Subcutaneous adipose tissue (tissue), 3 donors: ENCODE measurements around a stretch of chr5.

GRCh38 chr5:157108369-157108859 lies 430 bp downstream of the HAVCR2 start:
- PRO-cap, result no peak
- RAMPAGE, long total RNA, 3 experiments, result no peak in any of the 3 experiments

DNA sequence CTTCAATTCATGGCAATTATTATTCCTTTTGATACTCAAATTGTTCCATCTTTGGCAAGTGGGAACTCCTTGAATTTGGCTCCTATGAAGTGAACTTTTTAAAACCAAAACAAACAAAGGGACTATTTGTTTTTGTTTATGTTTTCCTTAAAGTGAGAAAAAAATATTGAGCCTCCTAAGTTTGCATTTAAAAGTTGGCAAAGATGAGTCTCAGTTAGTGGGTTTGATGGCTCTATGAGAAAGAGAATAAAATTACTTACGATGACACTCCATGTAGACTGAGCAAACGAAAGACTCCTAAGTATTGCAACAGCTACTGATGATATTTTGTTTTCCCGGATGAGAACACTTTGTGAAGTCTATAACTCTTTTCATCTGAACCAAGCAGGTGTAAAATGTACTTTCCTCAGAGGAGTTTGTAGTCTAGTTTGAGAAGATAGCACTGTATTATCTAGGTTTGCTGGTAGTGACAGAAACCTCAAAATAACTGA lies 1.8 kb upstream of the ITK start:
- PRO-cap, result no peak
- RAMPAGE, long total RNA, 3 experiments, result no peak in any of the 3 experiments

DNA sequence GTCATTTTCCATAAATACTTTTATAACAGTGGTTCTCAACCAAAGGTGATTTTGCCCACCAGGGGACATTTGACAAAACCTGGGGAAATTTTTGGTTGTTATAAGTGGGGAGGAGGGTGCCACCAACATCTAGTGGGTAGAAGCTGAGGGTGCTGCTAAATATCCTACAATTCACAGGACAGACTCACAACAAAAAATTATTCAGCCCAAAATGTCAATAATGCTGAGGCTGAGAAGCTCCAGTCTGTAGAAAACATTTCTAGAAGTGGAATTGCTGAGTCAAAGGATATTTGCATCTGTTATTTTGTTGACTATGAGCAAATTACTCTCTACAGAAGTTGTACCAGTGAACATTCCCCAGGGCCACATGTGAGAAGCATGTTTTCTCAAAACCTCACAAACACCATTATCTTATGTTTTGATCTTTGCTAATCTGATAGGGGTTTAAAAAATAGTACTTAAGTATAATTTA lies 15.3 kb downstream of the ITK start:
- PRO-cap, result no peak
- RAMPAGE, long total RNA, 3 experiments, result no peak in any of the 3 experiments

GRCh38 chr5:157268027-157268674 lies 2.2 kb downstream of the CYFIP2 start:
- PRO-cap, result no peak
- RAMPAGE, long total RNA, 3 experiments, result no peak in any of the 3 experiments

DNA sequence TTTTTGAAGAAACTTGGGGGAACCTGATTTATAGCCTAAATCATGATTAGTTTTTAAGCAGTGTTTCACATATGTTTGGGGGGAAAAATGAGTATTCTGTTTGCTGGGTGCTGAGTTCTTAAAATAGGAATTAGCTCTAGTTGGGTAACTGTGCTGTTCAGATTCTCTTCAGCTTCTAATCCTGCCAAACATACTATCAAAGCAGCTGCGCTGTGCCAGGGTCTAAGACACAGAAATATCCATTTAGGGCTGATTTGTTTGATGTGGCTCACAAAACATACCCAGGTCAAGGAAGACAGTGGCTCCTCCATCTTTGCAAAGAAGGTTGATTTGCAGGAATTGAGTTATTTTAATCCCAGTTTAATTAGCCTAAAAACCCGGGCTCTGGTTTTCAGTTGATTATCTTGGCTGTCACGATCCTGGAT lies 18.6 kb downstream of the CYFIP2 start:
- PRO-cap, result no peak
- RAMPAGE, long total RNA, 3 experiments, result no peak in any of the 3 experiments

- PRO-cap, result no peak
- RAMPAGE, long total RNA, 3 experiments, result no peak in any of the 3 experiments
Measured at GRCh38 chr5:157344397-157345021, 968 bp downstream of the FNDC9 start.

- PRO-cap, result bidirectional peak, plus-strand start at chr5:157383251, minus-strand start at chr5:157383165; bidirectional peak, plus-strand start at chr5:157383908, minus-strand start at chr5:157383609
- RAMPAGE, long total RNA, 3 experiments, result start-site peak on the plus strand in 1 of 3 experiments, at chr5:157383232-157383242 at its widest, 6 reads per replicate
Measured at GRCh38 chr5:157382678-157383757, 37.5 kb upstream of the FNDC9 start.

DNA sequence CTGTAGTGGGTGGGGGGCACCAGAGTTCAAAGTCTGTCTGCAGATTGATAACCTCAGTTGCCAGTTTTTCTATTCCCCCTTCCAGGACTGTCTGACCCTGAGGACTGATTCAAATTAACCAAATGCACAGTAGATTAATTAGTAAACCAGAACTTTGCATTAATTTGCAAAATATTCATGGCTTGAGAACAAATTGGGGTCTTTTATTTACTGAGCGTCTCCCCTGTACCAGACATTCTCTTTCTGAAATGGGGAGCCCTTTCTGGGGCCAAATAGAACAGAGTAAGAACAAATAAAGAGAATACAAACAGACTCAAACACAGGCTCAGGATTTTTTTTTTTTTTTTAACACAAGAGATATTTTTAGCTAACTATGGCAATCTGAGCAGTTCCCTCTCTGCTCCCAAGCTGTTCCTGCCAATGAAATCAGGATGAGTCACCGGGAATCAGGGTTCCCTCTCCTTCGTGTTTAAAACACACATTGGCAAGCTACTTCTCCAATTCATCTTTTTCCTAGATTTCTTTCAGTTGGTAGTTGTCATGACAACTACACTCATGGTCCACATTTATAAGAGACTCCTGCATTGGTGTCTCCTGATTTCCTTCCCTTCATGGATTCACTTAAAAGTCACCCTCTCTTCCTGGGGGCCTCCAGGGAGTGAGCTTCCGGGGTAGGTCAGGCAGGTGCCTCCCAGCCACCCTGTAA lies 42.0 kb upstream of the FNDC9 start:
- PRO-cap, result no peak
- RAMPAGE, long total RNA, 3 experiments, result no peak in any of the 3 experiments

DNA sequence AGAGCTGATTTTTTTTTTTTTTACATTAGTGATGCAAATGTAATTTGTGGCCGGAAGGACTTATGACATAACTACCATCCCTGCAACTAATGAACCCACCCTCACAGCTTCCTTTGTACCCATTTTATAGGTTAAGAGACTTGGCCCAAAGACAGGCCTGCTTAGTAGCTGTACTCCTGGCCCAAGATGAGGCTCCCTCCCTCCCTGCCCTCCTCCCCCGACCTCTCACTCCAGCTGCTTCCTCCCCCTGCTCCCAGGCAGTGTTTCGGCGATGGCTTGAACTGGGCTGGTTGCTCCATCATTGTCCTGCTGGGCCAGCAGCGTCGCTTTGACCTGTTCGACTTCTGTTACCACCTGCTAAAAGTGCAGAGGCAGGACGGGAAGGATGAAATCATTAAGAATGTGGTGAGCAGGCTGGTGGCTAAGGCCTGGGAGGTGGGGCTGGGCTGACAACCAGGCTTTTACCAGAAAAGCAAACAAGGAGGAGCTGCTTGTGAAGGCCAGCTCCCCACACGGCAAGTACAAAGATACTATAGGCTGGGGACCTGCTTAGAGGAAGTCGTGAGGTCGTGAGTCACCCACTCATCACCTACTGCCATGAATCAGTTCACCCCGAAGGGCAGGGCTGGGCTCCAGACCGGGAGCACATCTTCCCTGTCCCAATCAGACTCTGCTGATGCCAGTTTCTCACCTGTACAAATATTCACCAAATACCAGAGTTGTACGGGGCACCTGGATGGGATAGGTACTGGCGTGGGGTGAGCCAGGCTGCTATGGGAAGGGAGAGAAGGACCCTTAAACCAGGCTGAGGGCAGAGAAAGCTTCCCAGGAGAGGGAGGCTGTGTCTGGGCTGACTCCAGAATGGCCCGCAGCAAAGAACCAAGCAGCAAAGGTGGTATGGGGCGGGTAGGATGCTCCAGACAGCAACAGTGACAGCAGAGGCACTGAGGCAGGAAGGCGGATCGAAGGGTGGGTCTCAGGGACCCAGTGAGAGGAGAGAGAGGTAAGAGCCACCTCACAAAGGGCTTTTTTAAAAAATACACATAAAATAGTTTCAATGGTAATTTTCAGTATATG lies 45.1 kb upstream of the FNDC9 start:
- PRO-cap, result no peak
- RAMPAGE, long total RNA, 3 experiments, result no peak in any of the 3 experiments

GRCh38 chr5:157393915-157394350 lies 48.5 kb upstream of the FNDC9 start:
- PRO-cap, result no peak
- RAMPAGE, long total RNA, 3 experiments, result no peak in any of the 3 experiments

DNA sequence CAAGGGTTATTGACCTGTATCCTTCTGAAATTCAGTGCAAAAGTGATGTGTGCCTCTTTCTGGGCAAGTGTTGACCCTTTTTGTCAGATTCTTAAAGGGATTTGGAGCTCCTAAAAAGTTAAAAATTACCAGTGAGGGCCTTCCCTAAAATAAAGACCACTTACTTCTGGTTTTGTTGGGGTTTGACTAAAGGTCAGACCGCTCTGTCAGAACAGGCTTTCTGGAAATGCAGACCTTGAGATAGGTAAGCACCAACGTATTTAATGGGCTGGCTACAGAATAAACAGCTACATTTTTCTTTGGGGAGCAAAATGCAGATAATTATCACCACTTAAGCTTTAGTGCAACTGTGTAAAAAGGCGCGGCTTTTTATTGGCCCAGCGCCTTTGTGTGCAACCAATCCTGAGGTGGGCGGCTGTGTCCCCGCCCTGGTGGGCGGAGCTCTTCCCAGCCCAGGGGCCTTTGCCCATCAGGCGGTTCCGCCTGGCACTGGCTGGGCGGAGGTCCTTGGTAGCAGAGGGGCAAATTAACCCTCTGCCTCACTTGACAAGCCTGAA lies 13.0 kb upstream of the NIPAL4 start:
- PRO-cap, result no peak
- RAMPAGE, long total RNA, 3 experiments, result no peak in any of the 3 experiments

- PRO-cap, result unidirectional peak, plus-strand start at chr5:157548868
- RAMPAGE, long total RNA, 3 experiments, result no peak in any of the 3 experiments
Measured at GRCh38 chr5:157548243-157549096, 27.1 kb downstream of the ADAM19 start.

DNA sequence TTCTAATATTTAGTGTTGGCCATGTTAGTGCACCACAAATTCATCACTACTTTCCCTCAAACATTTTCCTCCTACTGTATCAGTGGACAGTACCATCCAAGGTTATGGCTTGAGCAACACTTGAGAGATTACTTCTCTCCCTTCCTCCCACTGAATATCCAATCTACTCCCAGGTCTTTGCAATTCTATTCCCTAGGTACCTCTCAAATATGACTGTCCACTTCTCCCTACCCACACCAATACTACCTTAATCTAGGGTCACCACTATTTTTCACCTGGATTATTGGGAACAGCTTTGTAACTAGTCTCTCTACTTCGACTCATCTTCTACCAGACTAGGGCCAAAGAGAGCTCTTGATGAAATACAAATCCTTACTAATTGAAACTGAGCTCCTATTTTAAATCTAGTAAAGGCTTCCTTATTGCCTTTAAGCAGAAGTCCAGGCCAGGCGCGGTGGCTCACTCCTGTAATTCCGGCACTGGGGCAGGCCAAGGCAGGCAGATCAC lies 26.3 kb downstream of the CLINT1 start:
- PRO-cap, result no peak
- RAMPAGE, long total RNA, 3 experiments, result no peak in any of the 3 experiments

- PRO-cap, result bidirectional peak, plus-strand start at chr5:157949005, minus-strand start at chr5:157948889
- RAMPAGE, long total RNA, 3 experiments, result no peak in any of the 3 experiments
Measured at GRCh38 chr5:157948595-157949309, 89.8 kb upstream of the CLINT1 start.

DNA sequence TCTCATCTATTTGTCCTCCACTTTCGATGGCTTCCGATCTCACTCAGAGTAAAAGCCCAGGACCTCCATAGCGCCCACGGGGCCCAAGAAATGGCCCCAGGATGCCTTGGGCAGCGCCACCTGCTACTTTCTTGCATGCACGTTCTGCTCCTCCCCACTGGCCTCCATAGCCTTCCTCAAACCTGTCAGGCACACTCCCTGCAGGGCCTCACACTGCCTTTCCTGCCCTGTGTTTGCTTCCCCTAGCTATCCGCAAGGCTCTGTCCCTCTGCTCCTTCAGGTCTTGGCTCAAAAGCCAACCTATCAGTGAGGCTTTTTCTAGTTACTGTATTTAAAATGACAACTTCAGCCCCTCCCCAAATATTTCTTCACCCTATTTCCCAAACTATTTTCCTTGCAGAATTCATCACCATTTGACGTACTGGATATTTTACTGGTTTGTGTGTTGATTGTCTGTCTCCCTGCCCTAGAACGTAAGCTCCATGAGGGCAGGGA lies 127.0 kb downstream of the EBF1 start:
- PRO-cap, result no peak
- RAMPAGE, long total RNA, 3 experiments, result no peak in any of the 3 experiments

DNA sequence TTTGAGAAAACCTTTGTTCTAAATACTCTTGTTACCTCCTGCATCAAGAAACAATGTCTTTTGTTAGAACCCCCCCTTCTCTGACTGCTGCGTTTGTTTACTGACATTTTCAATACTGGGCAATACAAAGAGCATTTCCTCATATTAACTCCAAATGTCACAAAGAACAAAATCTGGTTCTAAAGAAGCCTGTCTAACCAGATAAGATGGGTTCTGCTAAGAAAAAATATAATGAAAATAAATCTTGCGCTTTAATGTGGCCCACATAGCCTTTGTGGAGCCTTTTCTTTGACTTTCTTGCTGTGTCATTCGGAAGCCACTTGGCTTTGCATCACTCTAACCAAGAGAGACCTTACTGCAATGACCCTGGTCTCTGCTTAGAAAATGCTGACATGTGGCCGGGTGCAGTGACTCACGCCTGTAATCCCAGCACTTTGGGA lies 88.1 kb downstream of the EBF1 start:
- PRO-cap, result unidirectional peak, minus-strand start at position 322 of the sequence
- RAMPAGE, long total RNA, 3 experiments, result no peak in any of the 3 experiments

- PRO-cap, result unidirectional peak, minus-strand start at chr5:159017980
- RAMPAGE, long total RNA, 3 experiments, result no peak in any of the 3 experiments
Measured at GRCh38 chr5:159017496-159018566, 81.9 kb downstream of the EBF1 start.

DNA sequence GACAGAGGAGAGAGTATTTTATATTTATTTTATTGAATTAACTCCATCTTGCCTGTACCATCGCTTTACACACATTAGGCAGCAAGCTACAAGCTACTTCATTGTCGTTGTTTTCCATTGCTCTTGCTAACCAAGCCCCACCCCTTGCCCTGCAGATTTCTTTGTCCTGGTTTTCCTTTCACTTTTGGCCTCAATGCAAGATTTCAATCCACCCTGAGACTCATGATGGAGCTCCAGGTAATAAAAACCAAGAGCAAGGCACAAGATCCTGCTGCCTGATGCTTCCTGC lies 65.2 kb downstream of the EBF1 start:
- PRO-cap, result no peak
- RAMPAGE, long total RNA, 3 experiments, result no peak in any of the 3 experiments

DNA sequence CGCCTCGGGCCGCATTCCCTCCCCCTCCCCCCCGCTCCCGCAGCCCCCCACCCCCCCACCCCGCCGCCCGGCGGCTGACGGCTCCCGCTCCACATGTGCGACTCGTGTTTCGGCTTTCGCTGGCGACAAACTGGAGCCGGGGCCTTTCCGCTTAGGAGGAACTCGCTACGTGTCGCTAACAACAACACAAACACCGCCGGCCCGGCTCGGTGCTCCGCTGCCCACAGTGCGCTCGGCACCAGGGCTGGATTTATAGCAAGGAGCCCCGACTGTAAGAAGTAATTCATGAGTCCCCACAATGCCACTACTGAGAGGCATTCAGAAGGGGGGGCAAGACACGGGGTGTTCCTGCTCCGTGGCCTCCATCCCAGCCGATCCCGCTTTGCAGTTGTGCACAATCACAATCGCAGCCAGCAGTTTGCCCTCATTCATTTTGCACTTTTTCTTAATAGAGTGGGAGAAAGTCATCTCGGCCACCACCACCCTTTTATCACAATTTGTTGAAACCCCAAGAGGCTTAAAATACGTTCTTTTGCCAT lies 48.3 kb downstream of the EBF1 start:
- PRO-cap, result no peak
- RAMPAGE, long total RNA, 3 experiments, result no peak in any of the 3 experiments

GRCh38 chr5:159090446-159090674 lies 9.4 kb downstream of the EBF1 start:
- PRO-cap, result unidirectional peak, minus-strand start at chr5:159090514
- RAMPAGE, long total RNA, 3 experiments, result no peak in any of the 3 experiments